Measurements from ENCODE around the genes DPYSL5, EIF2B4 and NRBP1.

DNA sequence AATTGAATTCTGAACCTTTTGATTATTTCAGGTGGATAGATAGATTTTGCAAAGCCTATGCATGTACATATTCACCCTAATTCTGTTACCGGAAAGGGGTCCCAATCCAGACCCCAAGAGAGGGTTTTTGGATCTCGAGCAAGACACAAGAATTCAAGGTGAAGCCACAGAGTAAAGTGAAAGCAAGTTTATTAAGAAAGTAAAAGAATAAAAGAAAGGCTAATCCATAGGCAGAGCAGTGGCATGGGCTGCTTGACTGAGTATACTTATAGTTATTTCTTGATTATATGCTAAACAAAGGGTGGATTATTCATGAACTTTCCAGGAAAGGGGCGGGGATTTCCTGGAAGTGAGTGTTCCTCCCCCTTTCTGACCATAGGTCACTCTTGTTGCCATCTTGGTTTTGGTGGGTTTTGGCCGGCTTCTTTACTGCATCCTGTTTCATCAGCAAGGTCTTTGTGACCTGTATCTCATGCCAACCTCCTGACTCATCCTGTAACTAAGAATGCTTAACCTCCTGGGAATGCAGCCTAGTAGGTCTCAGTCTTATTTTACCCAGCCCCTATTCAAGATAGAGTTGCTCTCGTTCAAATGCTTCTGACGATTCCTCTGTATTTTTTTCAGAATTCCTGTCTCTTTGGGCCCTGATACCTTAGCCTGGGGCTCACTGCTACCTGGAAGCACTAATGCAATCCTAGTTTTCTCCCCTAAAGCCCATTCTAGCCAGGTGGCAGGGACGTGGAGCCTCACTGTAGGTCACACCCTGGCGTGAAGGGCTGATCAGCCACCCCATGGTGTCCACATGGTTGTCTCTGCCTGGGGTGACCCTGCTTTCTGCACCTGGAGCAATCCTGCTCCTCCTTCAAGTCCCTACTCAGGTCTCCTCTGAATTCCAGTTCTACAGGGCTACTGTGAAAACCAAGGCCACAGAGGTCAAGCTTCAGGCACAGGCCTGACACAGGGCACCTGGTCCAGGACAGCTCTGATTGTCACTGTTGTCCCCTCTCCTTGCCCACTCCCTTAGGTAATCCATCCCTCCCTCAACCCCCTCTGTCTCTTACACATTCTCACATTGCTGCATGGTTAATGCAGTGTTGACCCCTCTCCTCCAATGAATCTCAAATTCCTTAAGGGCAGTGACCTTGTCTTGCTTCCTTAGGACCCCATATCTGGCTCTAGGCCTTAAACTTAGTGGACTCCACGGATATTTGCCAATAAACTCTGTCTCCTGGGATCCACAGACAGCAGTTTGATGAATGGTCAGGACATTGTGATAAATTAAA is 5.9 kb upstream of the SLC35F6 start:
- PRO-cap = no peak

DNA sequence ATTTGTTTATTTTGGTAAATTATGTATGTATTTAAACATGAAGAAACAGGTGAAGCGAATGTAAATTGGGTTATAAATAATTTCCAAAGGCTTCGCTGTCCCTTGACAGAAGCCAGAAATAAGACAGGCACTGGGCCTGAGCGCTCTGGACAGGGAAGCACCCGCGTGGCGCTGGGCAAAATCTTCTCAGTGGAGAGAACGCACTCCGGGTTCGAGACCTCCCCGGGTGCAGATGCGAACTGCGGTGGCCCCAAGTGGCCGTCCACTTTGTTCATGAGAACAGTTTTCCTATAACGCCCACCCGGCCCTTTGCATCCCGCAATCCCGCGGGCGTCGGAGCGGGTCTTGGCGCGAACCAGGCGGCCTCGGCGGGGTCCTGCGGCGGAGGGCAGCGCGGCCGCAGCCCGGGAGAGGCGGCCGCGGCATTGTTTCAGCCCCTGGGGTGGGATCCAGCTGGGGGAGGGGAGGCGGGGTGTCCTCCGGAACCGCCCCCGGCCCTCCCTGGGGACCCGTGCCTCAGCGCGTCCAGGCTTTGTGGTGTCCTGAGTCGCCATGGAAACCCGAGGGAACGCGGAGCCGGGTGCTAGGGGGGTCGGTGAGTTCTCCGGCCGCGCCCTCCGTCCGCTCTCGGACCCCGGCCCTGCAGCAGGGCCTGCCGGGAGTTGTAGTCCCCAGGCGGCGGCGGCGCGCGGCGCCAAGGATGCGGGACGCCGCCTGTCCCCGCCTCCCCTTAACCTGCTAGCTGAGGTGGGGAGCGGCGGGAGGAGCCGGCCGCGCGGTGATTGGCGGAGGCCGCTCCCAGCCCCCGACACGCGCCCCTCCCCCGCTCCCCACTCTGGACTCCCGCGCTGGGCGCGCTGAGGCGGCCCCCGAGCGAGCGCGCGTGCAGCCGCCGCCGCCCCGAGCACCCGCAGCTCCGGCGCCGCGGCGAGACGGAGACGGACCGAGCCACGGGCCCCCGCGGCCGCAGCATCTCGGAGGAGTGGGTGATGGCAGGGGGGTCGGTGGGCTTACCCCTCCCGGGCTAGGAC is at the start of gene DPYSL5:
TSS of gene DPYSL5 (plus strand) at position 860 of the 1,031 bp plus-strand sequence.
- PRO-cap = no peak

GRCh38 chr2:27080095-27080575 is 1.7 kb downstream of the EMILIN1 start:
- PRO-cap = no peak

GRCh38 chr2:27162226-27162737 is 13.5 kb downstream of the TCF23 start:
- PRO-cap = no peak

GRCh38 chr2:27322021-27322902 is 635 bp downstream of the MPV17 start:
- PRO-cap = no peak

DNA sequence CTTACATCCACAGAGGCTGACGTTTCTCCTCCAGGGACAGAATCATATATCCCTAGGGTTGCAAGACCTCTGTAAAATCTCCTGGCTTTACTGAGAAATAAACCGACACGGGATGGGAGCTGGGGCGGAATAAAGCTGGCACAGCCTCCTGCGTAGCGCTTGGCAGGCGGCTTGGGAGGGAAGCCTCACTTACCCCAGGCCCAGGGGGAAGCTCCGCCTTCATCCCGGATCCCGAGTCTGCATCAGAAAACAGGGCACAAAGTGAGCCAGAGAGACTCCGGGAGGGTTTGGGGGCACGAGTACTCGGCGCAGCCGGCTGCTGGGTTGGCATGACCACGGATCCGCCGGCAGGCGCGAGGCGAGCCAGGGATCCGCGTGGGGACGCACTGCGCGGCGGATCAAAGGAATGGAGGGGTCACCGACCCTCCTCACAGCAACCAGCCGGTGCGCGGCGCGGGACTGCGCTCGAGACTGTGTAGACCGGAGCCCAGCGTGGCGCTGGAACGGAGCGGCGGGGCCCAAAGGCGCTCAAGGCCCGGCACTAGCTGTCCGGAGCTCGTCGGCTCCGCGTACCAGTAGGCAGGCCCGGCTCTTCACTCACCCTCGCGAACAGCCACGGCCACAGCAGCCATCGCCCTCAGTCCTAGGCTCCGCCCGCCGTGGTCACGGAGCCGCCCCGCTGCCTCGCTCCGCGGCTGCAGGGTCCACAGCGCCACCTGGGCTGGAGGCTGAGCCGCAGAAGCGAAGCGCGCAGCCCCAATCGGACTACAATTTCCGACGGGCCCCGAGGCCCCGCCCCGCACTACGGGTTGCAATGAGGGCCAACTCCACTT is at the start of gene EIF2B4:
TSS of gene EIF2B4 (minus strand) at position 656 of the 833 bp plus-strand sequence.
- PRO-cap = unidirectional peak, plus-strand start at position 269 of the sequence; bidirectional peak, plus-strand start outside the sequence, minus-strand start at position 599 of the sequence

DNA sequence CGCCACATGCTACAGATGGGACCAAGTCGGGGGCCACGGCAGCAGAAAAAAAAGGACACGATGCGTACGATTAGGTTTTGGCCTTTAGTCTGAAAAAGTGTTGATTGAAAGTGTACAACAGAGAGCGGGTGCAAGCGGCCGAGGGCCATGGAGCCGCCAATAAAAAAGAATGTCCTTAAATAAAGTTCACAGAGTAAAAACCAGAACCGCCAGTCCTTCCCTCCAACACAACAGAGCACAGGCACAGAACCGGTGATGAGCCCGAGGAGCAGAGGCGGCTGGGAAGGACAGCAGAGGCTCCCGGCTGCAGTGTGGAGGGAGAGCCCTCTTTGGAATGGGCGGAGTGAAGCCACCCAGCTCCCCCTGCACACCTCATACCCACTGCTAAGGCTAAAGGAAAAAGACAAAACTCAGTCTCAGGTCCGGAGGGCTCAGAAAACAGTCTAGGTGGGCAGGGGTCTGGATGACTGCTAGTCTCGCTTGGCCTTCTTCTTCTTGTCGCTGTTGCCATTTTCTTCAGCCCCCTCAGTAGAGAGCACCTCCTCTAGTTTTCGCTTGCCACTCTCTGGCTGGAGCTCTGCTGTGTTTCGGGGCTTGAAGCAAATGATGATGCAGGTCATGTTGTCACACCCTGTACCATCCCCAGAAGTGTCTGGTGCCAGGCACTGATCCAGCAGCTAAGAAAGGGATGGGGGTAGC is 744 bp upstream of the ZNF513 start:
- PRO-cap = no peak

GRCh38 chr2:27427974-27428744 is at the start of gene NRBP1:
TSS of gene NRBP1 (plus strand) at chr2:27428631.
- PRO-cap = bidirectional peak, plus-strand start at chr2:27428667, minus-strand start at chr2:27428482

DNA sequence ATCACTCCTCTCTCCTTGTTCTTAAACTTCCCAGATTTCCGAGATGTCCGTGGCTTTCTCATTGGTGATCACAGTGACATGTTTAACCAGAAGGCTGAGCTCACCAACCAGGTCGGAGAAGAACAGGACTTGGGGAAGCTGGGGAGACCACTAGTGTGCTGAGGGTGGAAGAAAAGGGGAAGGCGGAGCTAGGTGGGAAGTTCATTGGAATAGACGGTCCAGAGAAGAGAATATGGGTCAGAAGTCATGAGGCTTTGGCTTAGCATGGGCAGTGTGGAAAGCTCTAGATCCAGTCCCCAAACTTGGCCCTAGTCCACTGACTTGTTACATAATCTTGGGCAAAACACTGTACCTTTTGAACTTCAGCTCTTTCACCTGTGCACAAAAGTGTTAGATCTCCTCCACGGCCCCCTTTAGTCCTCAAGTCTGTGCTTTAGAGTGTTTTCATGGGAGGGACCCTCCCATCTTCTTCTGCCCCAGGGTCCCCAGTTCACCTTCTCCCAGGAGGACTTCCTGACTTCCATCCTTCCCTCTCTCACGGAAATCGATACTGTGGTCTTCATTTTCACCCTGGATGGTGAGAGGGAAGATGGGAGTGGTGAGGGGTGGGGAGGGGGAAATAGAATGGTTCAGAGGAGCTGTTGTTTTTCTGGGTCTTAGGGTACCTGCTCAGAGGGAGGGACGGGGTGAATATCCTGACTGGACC is 10.7 kb downstream of the GCKR start:
- PRO-cap = no peak

DNA sequence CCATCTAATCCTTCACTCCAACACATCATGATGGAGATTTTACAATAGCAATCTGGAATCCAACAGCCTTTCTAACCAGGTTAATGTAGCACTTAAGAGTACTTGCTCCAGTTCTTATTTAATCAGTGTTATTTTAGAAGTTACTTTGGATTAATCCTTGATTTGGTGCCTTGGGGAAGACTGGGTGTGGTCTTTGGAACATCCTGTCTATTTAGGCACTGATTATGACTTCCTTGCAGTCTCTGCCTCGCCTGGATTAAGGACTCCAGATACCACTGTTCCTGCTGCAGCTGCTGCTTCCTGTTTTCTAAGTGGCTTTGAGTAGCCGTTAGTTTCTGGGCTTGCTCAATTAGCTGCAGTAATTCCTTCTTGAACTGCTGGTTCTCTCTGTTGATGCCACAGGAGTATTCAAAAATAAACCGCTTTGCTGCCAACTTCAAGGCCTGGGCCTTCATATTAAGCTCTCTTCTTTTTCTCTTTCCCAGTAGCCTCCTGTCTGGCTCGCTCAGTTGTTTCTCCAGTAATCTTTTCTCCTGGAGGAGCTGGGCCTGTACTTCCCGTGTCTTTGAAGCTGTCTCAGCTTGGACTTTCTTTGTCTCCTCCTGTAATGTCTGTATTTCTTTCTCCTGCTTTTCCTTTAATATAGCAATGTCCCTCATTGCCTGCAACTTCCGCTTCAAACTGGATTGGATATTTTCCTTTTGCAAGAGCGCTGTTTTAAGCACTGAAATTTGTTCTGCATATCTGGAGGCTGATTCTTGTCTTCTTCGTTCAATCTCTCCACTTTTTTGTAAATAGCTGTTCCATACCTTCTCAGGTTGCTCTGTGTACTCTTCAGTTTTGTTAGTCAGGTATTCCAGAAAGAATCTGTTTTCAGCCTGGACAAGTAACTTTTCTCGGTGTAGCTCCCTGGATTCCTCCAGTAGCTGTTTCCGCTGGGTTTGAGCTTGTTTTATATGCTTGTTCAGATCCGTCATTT is 1.7 kb downstream of the CCDC121 start:
- PRO-cap = no peak

GRCh38 chr2:27629149-27629428 is 239 bp downstream of the GPN1 start:
- PRO-cap = no peak

DNA sequence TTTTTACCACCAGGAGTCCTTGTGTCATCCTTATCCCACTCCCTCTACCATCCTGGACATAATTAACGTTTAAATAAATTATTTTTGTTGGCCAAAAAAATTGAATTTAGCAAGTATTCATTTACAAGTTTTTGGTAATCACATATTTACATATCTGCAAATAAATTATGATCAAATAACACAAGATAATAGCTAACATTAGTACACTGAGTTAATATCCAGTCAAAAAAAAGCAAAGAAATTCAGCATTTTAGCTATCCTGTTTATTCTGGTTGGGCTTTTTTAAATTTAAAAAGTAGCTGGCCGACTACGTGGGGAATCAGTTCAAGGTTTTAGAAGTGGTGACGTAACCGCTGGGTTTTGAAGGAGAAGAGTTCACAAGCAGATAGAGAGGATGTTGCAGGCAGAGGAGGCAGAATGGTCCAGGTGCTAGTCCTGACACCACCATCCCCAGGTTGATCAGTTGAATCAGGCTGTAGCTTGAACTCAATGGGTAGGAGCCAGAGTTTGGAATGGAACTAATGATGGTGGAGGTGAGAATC is 43.6 kb downstream of the SLC4A1AP start:
- PRO-cap = no peak

- PRO-cap = bidirectional peak, plus-strand start at chr2:27757064, minus-strand start at chr2:27756916
These were observed 14.7 kb upstream of the MRPL33 start for GRCh38 chr2:27756766-27757348.

DNA sequence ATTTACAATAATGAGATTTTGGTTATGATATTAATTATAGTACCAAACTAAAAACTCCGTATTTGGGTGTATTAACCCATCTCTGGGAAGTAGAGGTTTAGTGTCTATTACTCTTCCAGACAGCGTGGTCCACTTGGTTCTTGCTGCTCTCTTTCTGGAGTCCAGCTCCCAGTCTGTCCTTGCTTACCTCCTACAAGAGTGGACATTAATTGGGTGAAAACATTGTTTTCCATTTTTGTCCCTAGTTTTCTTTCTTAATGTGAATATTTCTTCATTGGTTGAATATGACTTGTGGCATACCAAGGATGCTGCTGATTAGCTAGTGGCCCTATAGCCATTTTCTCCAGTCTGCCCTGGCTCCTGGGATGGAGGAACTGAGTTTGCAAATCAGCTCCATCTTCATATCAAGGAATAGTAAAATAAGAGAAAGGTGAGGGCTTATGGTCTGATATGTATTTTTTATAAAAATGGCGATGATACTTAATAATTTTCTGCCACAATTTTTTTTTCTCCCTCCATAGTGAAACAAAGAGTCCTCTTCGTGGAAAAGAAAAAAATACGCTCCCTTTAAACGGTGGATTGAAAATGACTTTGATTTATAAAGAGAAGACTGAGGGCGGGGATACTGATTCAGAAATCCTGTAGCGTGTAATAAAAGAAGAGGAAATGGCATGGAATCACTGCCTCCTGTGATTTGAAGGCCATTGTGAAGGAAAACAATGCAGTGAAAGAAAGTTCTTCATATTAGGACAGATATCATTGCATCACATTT is 7.6 kb downstream of the MRPL33 start:
- PRO-cap = no peak

DNA sequence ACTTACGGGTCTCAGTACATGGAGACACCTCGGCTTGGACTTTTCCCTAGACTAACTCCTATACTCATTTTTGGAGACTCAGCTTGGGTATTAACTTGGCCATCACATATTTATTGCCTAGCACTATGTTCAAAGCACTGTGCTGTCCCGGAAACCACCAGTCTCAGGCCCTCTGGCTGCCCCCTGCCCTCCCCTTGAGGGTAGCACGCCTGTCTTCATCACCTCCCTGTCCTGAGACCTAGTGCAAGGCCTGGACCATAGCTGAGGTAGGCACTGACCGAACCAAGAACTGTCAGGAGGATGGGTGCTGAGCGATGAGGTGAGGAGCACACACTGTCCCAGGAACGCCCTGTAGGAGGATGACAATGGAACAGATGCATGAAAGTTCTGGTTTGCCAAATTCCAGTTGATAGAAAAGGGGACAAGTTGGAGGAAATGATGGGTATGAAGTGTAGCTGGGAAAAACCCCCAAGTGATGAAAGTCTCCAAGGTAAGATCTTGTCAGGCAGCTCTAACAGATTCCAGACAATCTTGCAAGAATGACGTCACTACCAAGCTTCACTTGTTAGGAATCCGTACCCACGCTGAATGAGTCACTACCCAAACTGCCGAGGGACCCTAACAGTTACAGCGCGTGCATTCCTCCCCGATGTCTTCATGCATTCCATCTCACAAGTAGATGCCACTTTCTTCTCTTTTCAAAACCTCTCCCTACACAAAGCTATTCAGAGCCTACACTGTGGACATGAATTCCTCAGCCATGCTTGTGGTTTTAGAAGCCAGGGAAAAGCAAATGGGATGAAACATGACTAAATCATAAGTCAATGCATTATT is 27.5 kb downstream of the MRPL33 start:
- PRO-cap = no peak

DNA sequence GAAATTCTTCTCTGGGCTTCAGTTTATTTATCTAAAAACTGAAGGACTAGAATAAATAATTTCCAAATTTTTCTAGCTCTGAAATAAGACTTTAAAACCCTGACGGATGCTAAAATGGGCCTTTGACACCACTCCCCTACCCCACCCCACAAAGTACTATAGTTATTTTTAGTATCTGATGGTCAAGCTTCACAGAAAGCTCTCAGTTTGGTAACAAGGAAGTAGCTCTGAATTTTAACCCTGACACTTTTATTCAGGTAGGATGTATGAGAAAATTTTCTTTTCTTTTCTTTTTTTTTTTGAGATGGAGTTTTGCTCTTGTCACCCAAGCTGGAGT is 2.4 kb downstream of the RBKS start:
- PRO-cap = no peak

DNA sequence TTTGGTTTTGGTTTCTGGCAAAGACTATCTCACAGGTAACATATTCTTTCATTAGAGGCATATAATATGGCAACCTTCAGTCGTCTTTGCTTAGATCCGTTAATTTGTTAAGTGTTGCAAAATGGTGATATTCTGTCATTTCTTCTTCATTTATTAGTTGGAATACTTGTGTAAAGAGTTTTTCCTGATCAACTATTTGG is 75.4 kb downstream of the BABAM2 start:
- PRO-cap = unidirectional peak, plus-strand start at position 51 of the sequence

DNA sequence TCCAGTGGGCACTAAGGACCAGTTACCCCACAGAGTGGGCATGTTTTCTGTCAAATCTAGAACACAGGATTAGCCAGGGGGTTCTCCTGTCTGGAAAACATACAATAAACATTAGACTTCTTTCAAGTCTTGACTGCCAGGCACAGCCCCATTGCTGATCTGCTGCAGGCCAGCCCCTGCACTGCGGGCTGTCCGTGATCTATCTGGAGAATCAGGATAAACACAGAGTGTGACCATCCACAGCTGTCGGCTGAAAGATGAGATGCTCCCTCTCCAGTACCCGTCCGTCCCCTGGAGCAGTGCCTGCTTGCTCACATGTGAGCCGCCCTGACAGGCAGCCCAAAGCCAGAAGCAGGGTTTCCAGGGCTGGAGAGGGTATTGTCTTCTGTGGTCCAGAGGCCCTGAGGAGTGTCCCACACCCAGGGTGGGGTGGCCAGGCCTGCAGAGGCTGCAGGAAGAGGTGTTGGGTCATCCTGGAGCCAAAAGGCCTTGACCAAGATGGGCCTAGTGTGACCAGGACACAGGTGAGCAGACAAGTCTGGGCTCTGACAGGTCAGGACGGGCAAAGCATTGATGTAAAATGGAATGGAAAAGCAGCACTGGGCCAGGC is 46.0 kb upstream of the FOSL2 start:
- PRO-cap = no peak

DNA sequence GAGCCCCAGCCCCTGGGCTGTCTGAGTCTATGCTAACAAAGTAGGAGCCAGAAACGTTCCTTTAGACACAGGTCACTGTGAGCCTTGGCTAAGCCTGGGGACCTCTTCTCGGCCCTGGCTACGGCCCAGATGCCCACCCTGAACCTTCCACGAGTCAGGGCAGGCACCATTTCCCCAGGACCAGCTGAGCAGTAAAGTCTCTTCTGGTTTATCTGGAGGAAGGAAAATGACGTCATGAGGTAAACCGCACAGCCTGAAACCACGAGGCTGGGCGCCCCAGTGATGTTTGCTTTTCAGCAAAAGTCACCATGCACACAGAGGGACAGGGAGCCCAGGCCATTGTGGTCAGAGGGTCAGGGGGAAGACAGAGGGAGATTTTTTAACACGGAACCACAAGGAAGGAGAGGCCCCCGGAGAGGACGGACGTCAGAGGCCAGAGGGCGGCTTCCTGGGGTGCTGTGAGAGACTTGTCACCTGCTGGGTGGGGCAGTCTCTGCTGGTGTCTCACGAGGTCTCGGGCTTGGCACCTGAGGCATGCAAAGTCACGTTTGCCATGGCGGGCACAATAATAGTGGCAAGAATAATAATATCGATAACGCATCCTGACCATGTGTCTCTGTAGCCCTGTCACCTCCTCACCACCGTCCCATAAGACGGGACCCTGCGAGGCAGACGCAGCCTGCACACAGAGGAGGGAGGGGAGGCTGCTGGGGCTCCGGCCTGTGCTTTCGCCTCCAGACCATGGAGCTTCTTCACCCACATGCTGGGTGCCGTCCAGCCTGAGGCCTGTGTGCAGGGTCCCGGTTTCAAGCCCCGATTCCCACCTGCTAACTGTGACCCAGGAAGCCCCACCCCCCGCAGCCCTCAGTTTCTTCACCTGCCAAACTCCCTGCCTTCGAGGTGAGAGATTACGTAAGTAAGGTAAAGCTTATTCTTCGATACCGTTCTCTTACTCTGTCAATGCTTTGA is 33.2 kb upstream of the FOSL2 start:
- PRO-cap = bidirectional peak, plus-strand start at position 489 of the sequence, minus-strand start at position 186 of the sequence

- PRO-cap = no peak
These were observed 31.4 kb upstream of the FOSL2 start for GRCh38 chr2:28361082-28361736.

Data from vermiform appendix (tissue), 1 donor.